Zone of skin (tissue), 1 donor: ENCODE results near the genes CCDC9, KPTN and CRX.

DNA sequence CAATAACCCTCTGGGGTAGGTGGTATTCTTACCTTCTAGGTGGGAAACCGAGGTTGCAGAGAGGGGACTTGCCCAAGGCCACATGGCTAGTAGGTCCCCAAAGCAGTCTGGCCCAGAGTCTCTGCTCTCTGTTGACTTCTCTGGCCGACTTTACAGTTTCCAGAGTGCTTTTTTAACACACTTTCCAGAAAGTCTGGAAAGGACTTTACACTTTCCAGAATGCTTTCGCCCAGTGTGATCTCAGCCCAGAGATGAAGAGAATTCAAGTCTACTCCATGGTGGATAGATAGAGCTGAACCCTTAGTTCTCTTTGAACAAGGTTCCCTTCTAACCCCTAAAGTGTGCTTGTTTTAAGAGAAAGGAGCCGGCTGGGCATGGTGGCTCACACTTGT, 12.2 kb downstream of the ARHGAP35 start:
- RRBS = no CpG with 5 or more reads among the region's 4 CpGs

DNA sequence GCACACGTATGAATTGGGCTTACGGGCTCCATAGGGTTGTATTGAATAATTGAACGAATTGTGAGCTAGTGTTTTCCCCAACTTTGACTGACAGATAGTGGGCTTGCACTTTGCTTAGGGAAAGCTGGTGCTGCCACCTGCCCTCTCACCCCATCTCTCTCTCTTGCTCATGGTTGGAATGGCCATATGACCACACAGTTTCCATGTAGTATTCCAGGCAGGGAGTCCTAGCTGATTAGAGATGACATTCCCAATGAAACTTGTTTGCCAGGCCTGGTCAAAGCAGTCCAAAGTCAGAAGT, 76.3 kb upstream of the NPAS1 start:
- RRBS = no CpG with 5 or more reads among the region's 3 CpGs

- RRBS = no CpG with 5 or more reads among the region's 7 CpGs
These were observed 38.5 kb upstream of the NPAS1 start for GRCh38 chr19:46981052-46981640.

GRCh38 chr19:46981641-46982181, 37.9 kb upstream of the NPAS1 start:
- RRBS = no CpG with 5 or more reads among the region's 8 CpGs

DNA sequence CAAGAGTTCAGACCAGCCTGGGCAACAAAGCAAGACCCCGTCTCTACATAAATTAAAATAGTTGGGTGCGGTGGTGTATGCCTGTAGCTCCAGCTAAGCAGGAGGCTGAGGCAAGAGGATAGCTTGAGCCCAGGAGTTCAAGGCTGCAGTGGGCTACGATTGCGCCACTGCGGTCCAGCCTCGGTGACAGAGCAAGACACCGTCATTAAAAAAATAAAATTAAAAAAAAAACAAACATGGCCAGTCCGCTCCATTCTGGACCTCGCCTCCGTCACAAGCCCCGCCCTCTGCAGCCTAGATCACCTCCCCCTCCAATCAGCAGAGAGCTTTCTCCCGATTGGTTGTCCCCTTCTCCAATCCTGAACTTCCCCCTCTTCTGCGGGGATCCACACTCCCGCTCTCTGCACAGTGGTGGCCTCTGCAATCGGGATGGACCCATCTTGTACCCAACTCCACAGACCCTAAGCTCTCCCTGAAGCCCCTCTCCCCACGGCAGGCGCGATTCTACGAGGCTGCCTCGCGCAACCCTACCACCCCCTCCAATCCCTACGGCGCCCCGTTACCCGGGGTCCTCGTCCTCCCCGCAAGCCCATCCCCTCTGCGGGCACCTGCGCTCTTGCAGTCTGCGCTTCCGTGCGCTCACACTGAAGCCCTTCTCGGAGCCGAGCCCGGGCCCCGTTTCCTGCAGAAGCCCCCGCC, 635 bp downstream of the TMEM160 start:
- RRBS = 2% methylated on average over 9 of the region's 37 CpGs

- RRBS = no CpG with 5 or more reads among the region's 23 CpGs
These were observed 17.1 kb downstream of the ZC3H4 start for GRCh38 chr19:47096069-47097274.

DNA sequence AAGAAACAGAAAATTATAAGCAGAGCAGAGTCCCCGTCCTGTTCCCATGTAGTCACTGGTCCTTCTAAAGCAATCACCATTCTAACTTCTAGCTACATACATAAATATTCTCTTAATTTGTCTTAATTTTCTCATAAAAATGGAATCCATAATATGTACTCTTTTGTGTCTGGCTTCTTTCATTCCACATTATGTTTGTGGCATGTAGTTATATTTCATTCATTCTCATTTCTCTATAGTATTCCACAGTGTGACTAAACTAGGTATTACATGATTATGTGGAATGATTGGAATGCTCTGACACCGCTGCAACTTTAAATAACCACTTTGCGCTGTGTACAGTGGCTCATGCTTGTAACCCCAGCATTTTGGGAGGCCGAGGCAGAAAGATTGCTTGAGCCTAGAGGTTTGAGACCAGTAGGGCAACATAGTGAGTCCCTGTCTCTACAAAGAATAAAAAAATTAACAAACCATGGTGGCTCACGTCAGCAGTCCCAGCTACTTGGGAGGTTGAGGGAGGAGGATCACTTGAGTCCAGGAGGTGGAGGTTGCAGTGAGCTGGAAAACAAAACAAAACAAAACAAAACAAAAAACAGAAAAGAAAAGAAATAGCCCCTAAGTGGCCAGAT, 8.3 kb upstream of the SAE1 start:
- RRBS = no CpG with 5 or more reads among the region's 5 CpGs

DNA sequence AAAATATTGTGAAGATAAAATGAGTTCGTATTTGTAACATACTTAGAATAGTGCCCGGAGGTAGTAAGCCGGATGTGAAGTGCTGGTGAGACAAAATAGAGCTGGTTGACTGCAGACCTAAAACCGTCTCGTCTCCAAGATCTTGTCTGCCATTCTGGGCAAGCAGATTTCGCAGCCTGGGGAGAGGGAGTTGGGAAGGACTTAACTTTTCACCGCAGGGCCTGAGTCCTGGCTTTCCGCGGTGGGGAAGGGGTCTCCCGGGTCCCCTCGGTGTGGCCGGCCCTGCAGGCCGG, 8.2 kb upstream of the BBC3 start:
- RRBS = no CpG with 5 or more reads among the region's 13 CpGs

DNA sequence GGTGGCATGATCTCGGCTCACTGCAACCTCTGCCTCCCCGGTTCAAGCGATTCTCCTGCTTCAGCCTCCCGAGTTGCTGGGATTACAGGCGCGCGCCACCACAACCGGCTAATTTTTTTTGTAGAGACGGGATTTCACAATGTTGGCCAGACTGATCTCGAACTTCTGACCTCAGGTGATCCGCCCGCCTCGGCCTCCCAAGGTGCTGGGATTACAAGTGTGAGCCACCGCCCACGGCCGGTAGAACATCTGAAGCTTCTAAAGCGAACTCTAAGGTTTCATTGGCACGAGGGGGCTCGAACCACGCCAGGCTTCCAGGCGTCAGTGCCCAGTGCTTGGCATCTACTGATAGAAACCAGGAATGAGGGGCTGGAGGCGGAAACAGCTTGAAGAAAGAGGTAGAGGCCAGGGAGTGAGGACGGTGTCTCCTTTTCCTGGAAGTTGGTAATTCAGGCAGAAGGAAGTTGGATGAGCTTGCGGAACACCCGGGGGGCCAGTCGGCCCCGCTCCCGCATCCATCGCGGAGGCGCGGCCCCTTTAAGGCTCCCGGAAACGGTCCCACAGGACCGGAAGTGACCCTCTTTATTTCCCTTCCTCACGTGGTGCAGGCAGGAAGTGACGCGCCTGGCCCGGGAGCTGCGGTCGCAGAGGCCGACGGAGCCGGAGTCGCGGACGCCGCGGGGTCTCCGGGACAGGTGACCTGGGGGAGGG, at the start of gene CCDC9:
TSS of gene CCDC9 (plus strand) at position 611 of the 711 bp plus-strand sequence.
- RRBS = under 1% methylated on average over 14 of the region's 50 CpGs

GRCh38 chr19:47427770-47428828, 8.8 kb upstream of the MEIS3 start:
- RRBS = no CpG with 5 or more reads among the region's 31 CpGs

DNA sequence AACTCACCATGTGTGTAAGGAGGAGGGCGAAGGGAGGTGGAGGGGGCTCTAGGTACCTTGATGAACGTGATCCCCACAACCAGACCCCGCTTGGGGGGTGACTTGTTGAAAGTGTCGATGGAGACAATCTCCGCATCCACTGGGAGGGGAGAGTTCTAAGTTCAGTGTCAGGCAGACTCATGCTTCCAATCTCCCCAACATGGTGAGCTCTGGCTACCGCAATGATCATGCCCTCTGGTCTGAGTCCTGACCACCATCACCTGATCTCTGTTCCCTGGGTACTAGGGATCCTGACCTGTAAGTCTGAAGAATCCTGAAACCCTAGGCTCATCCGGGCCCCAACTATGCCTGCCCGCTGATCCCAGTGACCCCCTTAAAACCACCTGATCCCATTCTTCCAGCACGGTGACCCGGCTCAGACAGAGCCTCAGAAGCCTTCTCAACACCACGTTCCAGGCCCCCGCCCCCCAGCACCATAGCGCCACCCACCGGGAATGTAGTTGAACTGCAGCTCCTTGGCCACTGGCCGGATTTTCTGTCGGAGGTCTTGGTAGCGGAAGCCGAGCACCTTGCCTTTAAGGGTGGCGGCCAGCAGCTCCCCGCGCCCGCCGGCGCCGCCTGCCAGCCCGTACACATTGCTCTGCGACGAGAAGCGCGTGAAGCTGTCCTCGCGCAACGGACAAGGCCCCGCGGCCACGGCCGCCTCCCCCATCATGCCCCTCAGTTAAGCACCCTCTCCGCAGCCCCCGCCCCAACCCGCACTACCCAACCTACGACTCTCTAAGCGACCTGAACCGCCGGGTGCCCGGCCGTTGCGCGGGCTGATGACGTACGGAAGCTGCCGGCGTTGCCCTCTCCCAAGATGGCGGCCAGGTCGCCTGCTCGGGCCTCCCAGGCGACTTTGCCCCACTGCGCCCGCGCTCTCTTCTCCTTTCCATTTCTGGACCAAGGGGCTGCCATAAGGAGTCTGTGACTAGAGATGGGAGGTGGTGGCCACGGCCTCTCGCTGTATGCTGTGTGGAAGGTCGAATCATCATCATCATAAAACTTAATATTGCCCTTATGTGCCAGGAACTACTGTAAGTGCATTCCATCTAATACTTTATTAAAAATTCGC, at the start of gene KPTN:
TSS of gene KPTN (minus strand) at position 774 of the 1,117 bp plus-strand sequence.
- RRBS = 8% methylated on average over 22 of the region's 63 CpGs

DNA sequence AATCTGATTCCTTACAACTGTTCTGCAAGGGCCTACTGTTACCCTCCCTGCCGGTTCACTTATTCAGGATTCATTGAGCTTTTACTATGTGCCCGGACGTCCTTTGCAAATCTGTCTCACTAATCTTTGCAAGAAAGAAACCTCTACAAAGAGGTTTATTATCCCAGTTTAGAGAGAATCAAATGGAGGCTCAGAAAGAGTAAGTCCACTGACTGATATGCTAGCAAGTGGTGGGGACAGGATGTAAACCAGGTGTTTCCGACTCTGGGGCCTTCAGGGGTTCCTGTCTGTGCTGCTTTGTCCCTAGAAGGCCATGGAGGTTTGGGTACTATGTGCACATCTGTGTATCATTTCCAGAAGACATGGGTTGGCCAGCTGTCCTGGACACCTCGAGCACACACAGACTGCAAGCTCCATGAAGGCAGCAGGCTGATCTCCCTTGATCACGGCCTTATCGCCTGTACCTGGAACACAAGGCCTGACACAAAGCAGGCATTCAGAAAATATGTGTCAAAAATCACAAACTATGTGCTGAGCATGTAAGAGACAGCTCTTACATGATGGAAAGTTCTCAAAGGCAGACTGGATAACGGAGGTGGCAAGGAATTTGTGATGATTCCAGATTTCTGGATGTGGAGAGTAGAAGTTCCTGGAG, 1.2 kb upstream of the KPTN start:
- RRBS = 93% methylated on average over 2 of the region's 8 CpGs

DNA sequence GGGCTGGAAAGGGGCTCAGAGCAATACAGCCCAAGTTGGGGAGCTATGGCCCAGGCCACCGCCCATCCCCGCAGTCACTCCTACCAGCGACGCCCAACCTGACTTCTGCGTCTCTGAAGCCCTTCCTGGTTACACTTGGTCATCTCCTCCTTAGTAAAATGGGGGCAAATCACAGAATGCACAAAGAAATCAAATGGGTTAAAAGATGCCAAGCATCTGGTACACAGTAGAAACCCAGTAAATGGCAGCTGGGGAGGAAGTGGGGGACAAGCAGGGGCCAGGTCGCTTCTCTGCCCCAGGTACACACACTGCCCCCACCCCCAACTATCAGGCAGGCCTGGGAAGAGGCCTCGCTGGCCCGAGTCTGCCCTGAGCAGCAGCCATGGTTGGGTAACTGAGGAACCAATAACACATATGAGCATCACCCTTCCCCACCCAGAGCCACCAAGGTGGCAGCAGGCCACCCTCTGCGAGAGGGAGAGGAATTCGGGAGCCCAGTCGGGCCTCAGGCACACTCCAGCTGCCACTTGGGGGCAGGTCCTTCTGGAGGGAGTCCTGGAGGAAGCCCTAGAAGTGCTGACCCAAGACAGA, 13.7 kb upstream of the KPTN start:
- RRBS = no CpG with 5 or more reads among the region's 11 CpGs

- RRBS = no CpG with 5 or more reads among the region's 8 CpGs
These were observed 3.2 kb downstream of the NAPA start for GRCh38 chr19:47511581-47512126.

DNA sequence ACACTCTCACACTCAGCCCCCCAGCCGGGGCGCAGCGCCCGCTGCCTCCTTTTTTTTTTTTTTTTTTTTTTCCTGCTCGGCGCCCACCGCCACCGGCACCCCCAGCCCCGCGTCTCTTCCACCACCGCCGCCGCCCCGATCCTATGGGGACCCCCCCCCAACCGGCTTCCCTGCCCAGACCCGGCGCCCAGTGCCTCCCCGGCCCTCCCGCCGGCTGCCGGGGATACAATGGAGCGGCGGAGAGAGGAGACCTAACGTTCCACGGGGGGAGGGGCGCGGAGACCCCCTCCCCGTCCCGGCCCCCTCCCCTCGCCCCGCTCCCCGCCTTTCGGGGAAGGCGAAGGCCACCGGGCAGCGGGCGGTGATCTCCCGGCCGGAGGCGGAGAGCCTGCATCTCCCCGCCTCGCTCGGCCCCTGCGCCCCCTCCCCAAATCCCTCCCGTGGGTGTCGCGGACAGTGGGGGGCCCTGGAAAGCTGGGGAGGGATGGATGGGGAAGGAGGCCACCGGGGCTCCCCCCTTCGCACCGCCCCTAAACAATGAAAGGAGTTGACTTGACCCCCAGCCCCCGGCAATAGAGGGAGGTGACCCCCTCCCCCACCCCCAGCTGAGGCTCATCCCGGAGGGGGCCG, 509 bp downstream of the BICRA start:
- RRBS = 2% methylated on average over 30 of the region's 53 CpGs

DNA sequence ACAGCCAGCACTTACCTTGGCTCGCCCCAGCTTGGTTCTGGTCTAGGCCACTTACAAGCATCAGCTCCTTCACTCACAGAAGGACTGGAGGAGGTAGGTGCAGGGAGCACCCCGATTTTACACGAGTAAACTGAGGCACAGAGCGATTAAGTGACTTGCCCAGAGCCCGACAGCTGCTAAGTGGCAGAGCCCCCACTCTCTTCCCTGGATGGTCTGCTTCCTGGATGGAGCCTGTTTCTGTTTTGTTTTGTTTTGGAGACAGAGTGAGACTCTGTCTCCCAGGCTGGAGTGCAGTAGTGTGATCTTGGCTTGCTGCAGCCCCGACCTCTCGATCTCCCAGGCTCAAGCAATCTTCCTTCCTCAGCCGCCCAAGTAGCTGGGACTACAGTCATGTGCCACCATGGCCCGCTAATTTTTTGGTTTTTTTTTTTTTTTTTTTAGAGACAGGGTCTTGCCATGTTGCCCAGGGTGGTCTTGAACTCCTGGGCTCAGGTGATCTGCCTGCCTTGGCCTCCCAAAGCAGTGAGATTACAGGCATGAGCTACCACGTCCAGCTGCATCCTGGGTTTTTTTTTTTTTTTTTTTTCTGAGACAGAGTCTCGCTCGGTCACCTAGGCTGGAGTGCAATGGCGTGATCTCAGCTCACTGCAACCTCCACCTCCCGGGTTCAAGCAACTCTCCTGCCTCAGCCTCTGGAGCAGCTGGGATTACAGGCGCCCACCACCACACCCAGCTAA, 17.4 kb downstream of the BICRA start:
- RRBS = no CpG with 5 or more reads among the region's 15 CpGs

DNA sequence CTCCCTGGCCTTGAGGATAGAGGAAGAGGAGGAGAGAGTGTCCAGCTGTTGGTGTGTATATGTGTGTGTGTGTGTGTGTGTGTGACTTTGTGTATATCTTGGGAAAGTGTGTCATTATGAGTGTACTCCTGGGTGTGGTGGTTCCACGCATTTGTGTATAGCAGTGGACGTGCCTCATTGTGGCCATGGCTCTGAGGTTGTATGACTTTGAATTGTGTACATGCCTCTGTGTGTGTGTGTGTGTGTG, 6.6 kb downstream of the EHD2 start:
- RRBS = no CpG with 5 or more reads among the region's 2 CpGs

GRCh38 chr19:47723061-47723495, 9.9 kb downstream of the EHD2 start:
- RRBS = no CpG with 5 or more reads among the region's 5 CpGs

DNA sequence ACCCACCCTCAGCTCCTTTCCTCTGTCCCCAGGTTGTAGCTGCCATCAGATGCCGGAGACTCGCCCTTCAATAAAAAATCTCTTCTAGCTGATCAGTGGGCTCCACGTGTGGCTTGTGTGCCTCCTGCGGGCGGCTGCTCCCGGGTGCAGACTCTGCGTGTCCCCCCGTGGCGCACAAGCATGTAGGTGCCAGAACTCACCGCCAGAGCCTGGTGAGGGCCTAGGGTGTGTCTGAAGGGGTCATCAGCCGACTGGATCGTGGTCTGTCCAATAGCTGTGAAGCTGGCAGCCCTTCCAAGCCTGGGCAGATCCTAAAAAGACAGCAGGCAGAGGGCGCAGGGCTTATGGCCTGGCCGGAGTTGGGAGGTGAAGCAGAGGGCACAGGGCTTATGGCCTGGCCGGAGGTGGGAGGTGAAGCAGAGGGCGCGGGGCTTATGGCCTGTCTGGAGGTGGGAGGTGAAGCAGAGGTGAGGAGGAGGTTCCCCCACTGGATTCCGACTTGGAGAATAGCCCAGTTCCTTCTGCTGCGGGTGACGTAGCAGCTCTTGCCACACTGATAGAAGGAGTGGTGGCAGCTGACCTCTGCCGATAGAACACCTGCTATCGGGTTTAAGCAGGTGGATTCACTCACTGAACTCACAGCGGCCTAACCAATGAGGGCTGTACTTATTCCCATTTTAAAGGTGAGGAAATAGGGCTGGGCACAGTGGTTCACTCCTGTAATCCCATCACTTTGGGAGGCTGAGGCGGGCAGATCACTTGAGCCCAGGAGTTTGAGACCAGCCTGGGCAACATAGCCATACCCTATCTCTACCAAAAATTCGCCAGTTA, 11.8 kb downstream of the NOP53 start:
- RRBS = 92% methylated on average over 5 of the region's 25 CpGs

DNA sequence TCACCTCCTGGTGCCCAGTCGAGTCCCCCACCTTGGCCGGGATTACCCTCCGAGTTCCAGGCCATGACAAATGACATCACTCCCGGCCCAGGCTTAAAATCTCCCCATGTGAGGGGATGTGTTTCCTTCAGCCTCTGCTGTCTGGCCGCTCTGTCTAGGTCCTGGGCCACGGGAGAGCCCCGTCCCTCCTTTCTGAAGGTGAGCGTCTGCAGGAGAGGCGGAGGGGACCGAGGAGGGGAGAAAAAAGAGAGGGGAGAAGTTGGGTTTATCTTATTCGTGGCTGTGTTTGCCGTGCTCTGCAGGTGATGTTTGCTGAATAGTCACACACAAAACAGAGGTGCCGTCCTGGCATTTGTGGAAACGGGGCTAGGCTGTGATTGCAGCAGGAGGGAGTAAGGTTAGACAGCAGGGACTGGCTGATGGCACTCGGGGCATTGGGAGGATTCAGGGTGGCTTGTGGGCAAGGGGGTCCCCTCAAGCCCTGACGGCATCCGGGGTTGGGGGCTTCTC, at the start of gene CRX:
TSS of gene CRX (plus strand) at position 125 of the 510 bp plus-strand sequence.
- RRBS = 3% methylated on average over 2 of the region's 17 CpGs